Esophagus muscularis mucosa (tissue), 4 donors: ENCODE data around the gene SMIM13.

DNA sequence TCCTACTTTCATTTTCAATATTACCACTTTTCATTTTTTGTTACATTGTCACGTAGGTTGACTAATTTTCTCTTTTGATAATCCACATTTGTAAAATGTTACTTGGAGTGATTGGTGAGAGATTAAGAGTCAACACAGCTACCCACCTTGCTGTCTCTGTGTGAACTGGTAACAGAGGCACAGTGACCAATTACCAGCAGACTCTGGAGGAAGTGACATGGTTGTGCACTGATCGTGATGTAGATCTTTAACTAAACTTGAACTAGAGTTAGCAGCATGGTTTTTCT, 308.0 kb upstream of the SLC35B3 start:
- PRO-cap: no peak
- RAMPAGE, long total RNA, 4 experiments: no peak in any of the 4 experiments

DNA sequence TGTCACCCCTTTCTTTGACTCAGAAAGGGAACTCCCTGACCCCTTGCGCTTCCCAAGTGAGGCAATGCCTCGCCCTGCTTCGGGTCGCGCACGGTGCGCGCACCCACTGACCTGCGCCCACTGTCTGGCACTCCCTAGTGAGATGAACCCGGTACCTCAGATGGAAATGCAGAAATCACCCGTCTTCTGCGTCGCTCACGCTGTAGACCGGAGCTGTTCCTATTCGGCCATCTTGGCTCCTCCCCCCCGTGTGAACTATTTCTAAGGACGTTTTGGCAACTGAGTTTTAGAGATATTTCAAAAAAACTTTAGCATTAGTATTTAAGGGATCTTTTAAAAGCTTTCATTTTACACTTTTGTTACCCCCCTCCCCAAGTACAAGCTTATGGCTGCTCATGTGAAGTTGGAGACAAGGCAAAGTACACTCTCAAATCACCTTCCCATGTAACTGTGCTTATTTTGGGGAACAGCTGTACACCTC, 341.0 kb upstream of the SLC35B3 start:
- PRO-cap: no peak
- RAMPAGE, long total RNA, 4 experiments: no peak in any of the 4 experiments

DNA sequence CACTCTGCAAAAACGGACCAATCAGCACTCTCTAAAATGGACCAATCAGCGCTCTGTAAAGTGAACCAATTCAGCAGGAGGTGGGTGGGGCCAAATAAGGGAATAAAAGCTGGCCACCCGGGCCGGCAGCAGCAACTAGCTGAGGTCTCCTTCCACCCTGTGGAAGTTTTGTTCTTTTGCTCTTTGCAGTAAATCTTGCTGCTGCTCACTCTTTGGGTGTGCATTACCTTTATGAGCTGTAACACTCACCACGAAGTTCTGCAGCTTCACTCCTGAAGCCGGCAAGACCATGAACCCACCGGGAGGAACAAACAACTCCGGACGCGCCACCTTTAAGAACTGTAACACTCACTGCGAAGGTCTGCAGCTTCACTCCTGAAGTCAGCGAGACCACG, 746.5 kb downstream of the TFAP2A start:
- PRO-cap: no peak
- RAMPAGE, long total RNA, 4 experiments: no peak in any of the 4 experiments

DNA sequence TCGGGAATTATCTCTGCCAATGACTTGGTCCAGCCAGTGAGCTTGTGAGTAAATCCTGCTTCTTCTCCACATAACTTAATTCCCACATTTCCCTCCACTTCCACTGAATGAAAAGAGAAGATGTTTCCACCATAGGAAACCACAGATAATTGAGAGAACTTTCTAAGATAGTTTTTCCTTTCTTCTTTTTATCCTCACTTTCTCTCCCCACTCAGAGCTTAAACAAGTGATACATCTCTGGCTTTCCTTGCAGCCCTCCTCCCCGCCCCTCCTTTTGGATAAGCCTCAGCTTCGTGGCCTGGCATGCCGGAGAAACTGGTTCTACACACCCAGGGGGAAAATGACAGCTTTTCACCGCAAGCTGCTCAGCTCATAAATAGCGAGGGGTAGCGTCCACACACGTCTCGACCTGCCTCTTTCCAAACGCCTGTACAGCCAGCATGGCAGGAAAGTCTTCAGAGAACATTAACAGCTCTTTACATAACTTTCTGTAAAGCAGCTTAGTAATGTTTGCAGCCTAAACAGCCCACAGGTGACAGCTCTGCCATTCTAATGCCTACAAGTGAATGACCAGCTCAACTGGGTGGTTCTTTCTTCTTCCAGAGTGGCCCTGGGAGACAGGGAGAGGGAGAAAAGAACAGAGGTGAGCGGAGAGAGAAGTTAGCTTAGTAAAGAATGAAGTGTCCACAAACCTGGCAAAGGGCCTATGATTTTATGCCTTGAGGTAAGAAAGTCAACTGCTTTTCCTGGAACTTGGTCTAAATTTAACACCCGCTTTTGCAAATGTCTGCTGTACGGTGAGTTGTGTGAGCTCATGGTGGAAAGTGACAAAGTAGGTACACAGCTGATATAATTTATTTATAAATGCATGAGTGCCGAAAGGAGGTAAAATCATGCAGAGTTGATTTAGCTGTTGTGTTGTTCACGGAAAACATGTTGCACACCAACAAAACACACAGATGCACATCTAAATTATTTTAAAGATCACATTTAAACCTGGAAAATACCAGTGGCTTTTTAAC, 251.5 kb downstream of the TFAP2A start:
- PRO-cap: no peak
- RAMPAGE, long total RNA, 4 experiments: no peak in any of the 4 experiments

DNA sequence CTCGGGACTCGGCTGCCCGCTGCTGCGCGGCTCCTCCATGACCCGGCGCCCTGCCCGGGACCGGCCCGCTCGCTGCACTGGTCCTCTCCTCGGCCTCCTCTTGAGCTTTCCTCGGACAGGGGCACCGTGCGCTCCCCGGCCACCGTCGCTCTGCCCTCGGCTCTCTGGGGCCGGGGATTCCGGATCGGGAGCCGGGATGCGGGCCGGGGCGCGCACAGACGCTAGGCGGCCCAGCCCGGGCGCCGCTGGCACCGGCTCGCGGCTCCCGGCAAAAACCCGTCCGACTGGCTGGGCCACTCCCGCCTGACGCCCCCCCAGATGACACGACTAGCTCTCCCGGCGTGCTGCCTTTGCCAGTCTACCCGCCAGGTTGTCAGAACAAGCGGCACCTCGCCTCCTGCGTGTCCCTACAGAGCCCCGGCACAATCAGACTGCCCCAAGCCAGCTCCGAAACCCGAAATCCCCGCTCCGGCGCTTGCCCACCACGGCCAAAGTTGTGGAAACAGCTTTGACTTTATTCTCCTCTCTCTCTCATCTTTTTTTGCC, 2.1 kb downstream of the TFAP2A start:
- PRO-cap: no peak
- RAMPAGE, long total RNA, 4 experiments: no peak in any of the 4 experiments

DNA sequence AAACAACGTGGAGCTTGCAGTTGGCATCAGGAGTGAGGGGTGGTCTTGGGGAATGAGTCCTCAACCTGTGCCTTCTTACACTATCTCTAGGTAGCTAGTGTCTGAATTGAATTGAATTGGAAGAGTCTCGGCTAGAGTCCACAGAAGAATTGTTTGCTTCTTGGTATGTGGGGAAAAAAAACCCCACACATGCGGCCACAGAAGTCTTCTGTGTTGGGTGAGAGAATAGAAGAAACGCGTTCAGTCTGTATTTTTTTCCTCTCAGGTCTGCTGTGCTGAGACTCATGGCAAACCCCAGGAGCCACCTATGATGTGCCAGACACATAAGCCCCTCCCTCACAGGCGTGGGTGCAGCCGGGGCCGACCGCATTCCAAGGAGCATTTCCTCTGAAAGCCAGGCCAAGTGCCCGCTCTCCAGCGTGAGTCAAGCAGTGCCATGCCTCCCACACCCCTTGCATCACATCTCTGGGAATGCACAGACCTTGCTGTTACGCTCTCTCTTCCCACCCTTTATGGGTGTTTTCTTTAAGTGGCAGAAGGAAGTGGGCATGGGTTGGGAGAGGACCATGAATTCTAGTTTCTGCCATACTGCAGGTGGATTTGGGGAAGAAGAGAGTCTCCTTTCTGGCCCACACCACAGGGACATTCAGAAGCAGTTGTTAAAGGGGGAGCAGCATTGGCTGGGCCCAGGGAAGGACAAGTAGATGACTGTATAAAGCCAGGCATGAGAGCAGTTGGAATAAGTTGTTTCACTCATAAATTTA, 36.9 kb upstream of the TFAP2A start:
- PRO-cap: no peak
- RAMPAGE, long total RNA, 4 experiments: no peak in any of the 4 experiments

- PRO-cap: bidirectional peak, plus-strand start at chr6:10529764, minus-strand start at chr6:10529598
- RAMPAGE, long total RNA, 4 experiments: no peak in any of the 4 experiments
Observed at GRCh38 chr6:10528960-10529995, 8.1 kb downstream of the GCNT2 start.

- PRO-cap: no peak
- RAMPAGE, long total RNA, 4 experiments: no peak in any of the 4 experiments
Observed at GRCh38 chr6:10659039-10659709, 35.2 kb downstream of the C6orf52 start.

GRCh38 chr6:11066637-11067289, 22.7 kb upstream of the ELOVL2 start:
- PRO-cap: no peak
- RAMPAGE, long total RNA, 4 experiments: no peak in any of the 4 experiments

GRCh38 chr6:11067290-11067485, 23.1 kb upstream of the ELOVL2 start:
- PRO-cap: no peak
- RAMPAGE, long total RNA, 4 experiments: no peak in any of the 4 experiments

DNA sequence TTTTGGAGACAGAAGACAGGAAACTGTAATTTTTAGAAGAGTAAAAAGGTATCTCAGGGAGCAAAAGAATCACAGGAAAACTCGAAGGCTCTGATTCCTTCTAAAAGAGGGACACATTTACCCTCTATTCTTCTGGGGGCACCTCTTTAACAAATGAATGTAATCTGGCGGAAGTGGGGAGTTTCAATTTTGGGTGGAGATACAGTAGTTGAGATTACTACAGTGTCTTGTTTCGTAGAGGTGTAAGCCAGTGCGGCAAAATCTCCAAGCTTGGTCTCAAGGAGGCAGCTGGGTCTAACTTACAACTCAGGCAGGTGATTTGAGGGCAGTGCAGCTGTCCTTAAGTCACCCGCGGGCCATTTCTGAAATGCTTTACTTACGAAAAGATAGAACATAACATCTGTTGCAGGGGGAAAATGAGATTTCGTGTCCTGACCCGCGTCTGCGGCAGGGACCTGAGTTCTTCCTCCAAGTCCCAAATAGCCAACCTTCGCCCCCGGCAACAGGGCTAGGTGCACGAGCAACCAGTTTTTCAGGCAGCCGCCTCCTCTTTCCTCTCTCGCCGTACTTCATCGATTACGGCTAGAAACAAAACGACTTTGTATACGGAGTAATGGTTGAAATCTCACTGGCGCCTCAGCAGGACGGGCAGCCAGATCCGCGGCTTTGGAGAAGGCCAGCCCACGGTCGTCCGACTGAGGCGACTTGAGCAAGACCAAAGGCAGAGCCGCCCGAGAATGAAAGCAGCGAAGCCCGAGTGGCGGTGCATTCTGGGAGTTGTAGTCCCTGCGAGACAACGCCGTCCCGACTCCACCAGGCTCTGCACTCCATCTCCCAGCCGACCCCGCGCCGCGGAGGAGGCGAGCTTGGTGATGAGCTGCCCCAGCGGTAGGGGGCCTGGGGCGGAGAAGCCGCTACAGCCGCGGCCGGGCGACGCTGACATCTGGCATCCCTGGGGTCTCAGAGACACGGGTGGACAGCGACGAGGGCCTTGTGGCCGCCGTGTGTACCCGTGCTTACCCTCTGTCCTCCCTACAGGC, at the start of gene SMIM13:
TSS of gene SMIM13 (plus strand) at position 905 of the 1,040 bp plus-strand sequence.
- PRO-cap: bidirectional peak, plus-strand start at position 891 of the sequence, minus-strand start at position 693 of the sequence
- RAMPAGE, long total RNA, 4 experiments: no peak in any of the 4 experiments

- PRO-cap: no peak
- RAMPAGE, long total RNA, 4 experiments: no peak in any of the 4 experiments
Observed at GRCh38 chr6:11220132-11220675, 12.3 kb downstream of the NEDD9 start.

DNA sequence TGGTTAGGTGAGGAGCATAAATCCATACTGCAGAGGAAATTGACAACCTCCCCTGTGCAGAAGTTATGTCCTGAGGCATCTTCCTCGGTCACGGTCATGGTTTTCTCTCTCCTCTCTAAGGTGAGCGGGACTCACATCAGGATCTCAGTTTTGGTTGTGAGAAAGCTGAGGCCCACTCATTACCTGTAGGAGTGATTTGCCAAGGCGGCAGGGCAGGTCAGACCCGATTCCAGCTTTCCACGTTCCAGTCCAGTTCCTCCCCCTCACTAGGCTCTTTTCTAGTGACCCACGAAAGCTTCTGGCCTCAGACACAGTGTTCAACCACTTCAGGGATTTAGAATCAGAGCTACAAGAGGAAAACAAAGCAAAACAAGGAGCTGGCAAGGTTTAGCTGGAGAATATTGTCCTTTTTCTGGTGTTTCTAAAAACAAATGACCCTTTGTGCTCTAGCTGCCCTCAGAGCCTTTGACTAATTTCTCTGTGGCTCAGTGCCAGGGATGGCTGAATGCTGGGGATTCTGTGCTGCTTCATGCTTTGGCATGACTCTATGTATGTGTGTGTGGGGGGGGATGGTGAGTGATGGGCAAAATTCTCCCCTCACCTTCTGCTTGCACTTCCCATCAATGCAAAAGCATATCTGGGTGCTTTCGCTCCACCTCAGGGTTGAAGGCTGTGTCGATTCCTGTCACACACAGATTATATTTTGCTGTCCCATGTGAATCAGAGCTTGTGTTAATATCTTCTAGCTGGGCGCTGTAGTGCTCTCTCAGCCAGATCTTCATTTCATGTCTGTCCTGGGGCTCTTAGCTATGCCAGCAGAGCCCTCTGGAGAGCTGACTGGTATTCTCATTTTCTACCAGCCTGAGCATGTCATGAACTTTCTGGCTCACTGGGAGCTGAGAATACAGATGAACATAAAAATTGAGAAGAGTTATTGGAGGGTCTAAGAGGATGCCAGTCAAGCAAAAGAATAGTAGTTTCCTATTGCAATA, 19.2 kb upstream of the NEDD9 start:
- PRO-cap: unidirectional peak, minus-strand start at position 300 of the sequence
- RAMPAGE, long total RNA, 4 experiments: no peak in any of the 4 experiments

- PRO-cap: unidirectional peak, minus-strand start at chr6:11382314
- RAMPAGE, long total RNA, 4 experiments: start-site peak on the minus strand in 1 of 4 experiments, at chr6:11382263-11382352 at its widest, 50 reads per replicate
Observed at GRCh38 chr6:11382098-11382880, 149.8 kb upstream of the NEDD9 start.

DNA sequence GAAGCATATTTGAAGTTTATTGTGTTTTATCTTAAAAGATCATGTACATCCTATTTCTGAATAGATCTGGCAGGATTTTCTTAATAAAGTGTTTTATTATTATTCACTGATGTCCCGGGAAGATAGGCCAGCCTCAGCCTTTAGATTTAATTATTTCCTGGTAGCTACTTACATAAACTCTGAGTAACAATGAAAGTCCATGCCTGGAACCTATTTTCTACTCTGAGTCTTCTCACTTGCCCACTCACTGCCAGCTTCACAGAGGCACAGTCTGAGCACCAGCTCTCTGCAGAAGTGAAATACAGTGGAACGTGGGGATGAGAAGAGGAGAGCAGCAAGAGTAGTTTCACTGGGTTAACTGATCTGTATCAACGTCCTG, 126.7 kb upstream of the TMEM170B start:
- PRO-cap: no peak
- RAMPAGE, long total RNA, 4 experiments: no peak in any of the 4 experiments

- PRO-cap: no peak
- RAMPAGE, long total RNA, 4 experiments: no peak in any of the 4 experiments
Observed at GRCh38 chr6:11428629-11429577, 108.6 kb upstream of the TMEM170B start.

- PRO-cap: no peak
- RAMPAGE, long total RNA, 4 experiments: no peak in any of the 4 experiments
Observed at GRCh38 chr6:11434641-11435261, 102.8 kb upstream of the TMEM170B start.

GRCh38 chr6:11486310-11486888, 51.1 kb upstream of the TMEM170B start:
- PRO-cap: no peak
- RAMPAGE, long total RNA, 4 experiments: no peak in any of the 4 experiments

DNA sequence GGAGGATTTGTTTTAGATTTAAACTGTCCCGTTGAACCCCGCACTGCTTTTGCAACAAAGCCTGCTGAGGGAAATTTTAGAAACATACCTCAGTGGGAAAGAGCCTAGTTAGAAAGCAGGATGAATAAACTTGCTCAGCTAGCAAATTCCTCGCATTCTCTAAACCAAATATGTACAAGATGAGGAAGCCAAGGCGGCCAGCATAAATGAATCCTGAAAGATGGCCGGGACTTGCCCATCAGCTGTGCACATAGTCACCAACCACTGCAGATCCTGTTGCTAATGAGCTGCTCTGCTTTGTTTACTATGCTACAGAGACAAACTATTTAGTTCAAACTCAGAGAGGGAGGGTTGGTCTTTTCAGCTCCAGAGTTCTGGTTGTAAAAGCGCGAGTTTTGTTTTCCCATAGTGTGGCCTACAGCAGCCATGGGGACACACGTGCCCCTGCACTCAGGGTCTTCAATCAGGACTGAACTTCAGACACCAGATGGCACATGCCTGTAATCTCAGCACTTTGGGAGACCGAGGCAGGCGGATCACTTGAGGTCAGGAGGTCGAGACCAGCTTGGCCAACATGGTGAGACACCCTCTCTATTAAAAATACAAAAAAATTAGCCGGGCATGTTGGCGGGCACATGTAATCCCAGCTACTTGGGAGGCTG, 49.1 kb downstream of the TMEM170B start:
- PRO-cap: no peak
- RAMPAGE, long total RNA, 4 experiments: no peak in any of the 4 experiments

GRCh38 chr6:11761634-11762579, 16.7 kb downstream of the ADTRP start:
- PRO-cap: no peak
- RAMPAGE, long total RNA, 4 experiments: no peak in any of the 4 experiments